RPMI7951 (cell line): Measurements from ENCODE around the genes SPAM1, HILPDA and ATP6V1F.

DNA sequence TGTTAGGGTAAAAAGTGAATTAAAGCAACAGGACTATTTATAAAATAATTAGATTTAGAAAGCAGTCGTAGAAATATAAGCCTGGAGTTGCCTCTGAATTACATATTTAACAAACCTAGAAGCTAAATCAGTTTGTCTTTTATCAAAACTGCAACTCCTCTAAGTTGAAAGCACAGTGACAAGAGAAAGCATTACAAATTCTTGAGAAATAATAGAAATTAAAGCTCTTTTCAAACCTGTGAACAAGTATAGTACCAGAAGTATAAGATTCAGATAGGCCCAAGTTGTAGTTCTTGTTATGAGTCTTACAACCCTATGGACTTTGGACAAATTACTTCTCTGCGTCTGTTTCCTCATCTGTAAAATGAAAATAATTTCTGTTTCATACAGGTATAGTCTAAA, 1.5 kb upstream of the WASL start:
- RAMPAGE, long total RNA: no peak

GRCh38 chr7:123763134-123763462, 14.3 kb upstream of the WASL start:
- RAMPAGE, long total RNA: no peak

- RAMPAGE, long total RNA: no peak
These were observed at the start of gene SPAM1 for GRCh38 chr7:123924969-123925519. TSS of gene SPAM1 (plus strand) at chr7:123925241.

GRCh38 chr7:126657607-126658206, 595.0 kb downstream of the GRM8 start:
- RAMPAGE, long total RNA: no peak

DNA sequence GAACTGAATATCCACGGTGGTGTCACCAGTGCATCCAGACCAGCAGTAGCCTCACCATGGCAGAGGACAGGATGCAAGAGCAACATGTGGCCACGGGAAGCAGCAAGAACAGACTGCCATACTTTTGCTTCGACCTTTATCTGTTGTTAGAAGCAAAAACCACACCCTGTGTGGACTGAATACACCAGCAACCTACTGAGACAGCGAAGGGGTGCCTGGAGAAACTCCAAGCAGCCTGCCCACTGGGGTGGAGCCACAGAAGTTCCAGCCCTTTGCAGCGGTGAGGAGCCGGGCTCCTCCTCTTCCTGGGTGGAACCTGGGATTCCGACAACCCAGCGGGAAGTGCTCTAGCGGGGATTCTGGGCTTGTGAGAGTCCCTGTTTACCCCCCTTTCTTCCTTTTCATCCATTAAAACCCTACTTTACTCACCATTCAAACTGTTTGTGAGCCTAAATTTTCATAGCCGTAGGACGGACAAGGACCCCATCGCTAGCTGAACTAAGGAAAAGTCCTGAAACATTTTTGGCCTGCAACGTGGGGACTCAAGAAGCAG, 584.9 kb downstream of the GRM8 start:
- RAMPAGE, long total RNA: no peak

- RAMPAGE, long total RNA: no peak
These were observed 874 bp downstream of the GRM8 start for GRCh38 chr7:127251463-127252670.

DNA sequence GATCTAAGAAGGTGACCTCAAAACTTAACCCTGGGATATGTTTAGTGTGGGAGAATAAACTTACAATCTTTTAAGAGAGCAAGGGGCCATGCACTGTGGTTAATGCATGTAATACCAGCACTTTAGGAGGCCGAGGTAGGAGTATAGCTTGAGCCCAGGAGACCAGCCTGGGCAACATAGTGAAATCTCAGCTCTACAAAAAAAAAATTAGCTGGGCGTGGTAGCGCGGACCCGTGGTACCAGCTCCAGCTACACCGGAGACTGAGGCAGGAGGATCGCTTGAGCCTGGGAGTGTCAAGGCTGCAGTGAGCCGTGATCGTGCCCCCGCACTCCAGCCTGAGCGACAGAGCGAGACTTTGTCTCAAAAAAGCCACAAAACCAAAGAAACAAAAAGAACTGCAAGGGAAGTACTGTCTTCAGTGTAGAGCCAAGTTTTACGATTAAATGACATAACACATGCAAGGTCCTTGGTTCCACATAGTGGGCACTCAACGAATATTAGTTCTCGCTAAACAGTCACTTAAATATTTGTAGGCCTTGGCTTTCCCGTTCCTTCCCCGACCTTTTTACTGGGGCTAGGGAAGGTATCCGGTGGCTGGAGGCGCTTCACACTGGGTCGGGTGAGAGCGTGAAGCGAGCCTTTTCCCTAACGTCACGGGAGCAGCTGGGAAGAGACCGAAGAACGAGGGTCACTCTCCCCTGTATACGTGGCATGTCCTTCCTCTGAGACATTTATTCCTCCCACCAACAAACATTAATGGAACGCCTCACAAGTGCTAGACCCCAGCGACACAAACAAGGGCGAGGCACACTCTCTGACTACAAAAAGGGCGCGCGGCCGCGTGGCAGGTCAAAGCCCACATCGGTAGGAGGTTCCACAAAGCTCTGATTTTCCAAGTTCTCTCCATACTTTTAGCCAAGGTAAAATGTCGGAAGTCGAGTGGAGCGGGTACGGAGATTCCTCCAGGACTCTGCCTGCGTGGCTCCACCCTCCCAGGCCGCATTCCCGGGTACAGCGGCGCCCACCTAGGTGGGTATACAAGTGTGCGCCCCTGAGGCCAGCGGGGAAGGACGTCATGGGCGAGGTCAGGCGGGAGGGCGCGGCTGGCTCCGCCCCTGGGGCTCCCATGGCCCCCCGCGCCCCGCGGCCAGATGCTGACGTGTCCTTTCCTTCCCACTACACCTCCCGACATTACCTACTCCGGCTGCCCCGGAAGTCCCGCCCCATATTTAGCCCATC, 811 bp upstream of the SND1 start:
- RAMPAGE, long total RNA: no peak

- RAMPAGE, long total RNA: no peak
These were observed 145.3 kb downstream of the LRRC4 start for GRCh38 chr7:127885900-127886394.

DNA sequence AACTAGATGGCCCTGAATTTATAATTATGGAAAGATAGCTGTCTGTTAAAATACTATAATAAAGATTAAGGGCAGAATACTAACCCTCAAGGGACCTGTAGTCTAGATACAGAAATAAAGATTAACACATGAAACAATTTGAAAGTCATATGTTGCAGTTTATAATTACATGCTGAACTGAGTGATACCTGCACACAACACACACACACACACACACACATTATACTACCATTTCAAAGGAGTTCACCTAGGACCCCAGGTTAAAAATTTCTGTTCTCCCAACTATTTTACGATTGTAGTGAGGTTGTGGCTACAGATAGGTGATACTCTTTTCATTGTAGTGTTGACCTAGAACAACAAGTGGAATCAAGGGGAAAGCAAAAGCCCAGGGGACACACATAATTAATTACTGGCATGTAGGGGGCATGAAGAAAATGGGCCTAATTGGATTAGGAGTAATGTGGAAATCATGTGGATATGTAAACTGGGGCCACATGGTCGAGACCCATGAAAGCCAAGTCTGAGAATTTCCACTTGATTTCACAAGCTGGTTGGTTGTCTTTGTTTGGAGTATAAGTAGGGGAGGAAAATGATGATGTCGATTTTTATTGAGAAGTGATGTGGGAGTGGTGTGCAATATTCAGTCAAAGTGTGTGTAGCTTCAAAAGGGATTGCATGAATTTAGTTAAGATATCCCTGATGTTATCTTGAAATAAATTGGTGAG, 132.0 kb downstream of the LRRC4 start:
- RAMPAGE, long total RNA: no peak

DNA sequence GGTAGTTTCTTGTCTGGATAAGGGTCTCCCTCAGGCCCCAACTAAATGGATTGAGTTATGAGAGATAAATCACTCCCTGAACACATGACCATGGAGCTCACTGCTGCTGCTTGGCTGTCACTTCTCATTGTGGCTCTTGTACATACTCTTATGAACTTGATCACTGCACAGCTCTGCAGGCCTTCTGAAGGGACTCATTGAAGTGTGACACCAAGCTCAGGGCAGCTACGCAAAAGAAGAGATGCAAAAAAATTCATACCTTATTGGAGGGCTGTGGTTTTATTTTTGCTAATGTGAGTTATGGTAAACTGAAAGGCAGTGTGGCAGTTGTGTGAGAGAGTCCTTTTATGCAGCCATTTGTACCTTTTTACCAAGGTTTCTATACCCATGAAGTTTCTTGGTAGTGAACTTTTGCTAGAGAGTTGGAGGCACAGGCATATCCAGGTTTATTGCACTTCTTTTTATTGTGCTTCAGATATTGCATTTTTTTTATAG, 100.8 kb downstream of the LRRC4 start:
- RAMPAGE, long total RNA: no peak

DNA sequence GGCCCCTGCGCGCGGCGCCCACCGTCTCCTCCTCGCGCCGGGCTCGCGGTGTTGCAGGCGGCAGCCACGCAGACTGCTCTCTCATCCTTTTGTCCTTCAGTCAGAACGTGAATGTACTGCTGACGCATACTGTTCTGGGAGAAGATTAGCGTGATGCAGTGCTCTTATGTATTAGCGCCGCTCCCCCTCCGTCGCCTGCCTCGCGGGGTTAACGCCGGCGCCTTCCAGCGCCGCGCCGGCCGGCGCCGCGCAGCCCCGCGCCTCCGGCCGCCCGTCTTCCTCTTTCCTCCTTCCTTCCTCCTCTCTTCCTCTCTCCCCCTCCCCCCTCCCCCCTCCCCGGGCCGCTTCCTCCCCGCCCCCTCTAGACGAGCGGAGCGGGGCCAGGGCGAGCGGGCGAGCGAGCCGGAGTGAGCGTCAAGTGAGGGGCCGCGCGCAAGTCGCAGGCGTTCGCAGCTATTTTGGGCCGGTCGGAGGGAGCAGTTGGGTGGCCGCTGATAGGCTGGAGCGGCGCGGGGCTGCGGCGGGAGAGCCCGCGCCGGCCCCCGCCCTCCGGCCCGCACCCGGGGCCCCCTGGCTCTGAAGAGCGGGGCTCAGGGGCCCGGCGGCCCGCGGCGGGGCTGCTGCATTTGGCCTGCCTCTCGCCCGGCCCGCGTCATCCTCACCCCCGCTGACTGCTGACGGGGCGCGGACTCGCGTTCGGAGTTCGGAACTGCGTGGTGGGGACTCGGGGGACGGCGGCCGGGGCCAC, 930 bp upstream of the LRRC4 start:
- RAMPAGE, long total RNA: no peak

DNA sequence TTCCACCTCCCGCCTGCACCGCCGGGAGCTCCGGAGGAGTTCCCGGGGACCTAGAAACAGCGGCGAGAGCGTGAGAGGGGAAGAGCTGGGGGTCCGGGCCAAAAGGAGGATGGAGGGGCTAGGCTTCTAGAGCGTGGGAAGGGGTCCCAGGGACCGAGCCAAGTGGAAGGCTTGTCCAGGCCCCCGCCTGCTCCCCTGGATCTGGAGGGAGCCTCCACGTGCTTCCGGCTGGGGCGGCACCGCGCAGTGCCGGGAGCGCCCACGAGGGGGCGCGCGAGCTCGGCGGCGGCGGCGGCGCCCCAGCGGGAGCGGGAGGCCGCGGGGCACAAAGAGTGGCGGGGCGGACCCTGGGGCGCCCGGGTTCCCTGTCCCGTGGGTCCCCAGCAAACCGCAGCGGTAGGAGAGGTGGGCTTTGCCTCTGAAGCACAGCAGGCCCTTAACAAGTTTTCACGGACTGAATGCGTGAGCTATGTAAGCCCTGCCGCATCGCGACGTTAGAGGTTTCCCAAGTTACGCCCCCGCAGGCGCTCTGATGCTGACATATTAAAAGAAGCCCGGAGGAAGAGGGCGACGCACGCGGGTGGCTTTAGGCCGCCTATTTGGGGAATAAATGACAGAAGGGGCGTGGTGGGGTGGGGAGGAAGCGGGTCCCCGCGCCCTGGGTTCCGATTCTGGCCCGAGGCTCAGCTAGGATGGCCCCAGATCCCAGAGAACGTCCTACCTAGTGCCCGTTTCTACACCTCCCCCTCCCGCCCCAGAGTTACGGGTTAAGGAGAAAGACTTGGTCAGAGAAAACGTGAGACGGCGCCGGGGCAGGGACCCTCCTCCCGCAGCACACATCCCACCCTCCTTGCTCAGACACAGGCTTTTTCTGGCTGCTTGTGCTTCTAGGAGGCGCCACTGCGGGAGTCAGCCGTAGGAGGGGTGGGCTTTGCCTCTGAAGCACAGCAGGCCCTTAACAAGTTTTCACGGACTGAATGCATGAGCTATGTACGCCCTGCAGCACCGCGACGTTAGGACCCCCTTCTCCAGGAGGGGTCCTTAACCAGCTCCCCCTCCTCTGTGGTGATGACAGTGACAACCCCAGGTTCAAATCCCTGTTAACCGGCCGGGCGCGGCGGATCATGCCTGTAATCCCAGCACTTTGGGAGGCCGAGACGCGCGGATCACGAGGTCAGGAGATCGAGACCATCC, 104.7 kb upstream of the LRRC4 start:
- RAMPAGE, long total RNA: no peak

- RAMPAGE, long total RNA: no peak
These were observed 15.4 kb downstream of the LEP start for GRCh38 chr7:128256403-128256975.

- RAMPAGE, long total RNA: no peak
These were observed at the start of gene HILPDA for GRCh38 chr7:128455381-128456594. TSS of gene HILPDA (plus strand) at chr7:128455878.

DNA sequence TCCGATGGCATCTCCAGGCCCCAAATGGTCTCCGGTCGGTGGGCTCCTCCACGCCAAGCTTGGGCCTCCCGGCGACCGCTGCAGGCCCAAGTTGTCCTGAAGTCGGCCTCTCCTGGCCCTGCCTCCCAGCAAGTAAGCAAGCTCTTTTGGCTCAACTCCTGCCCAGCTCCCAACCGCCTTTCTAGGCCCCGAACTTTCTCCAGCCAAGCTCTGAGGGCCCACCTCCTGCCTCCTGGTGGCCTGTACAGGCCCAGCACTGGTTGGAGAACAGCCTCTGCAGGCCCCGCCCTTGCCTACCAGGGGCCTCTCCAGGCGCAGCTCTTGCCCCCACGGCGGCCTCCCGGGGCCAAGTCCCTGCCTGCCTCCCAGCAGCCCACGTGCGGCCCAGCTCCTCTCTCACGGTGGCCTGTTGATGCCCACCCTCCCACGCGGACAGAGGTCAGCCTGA, 18.9 kb upstream of the GARIN1A start:
- RAMPAGE, long total RNA: no peak

GRCh38 chr7:128792588-128793157, 905 bp downstream of the CCDC136 start:
- RAMPAGE, long total RNA: no peak

GRCh38 chr7:128827904-128828715, 2.1 kb upstream of the FLNC start:
- RAMPAGE, long total RNA: no peak

GRCh38 chr7:128835210-128835626, 5.0 kb downstream of the FLNC start:
- RAMPAGE, long total RNA: no peak

GRCh38 chr7:128844331-128844683, 14.1 kb downstream of the FLNC start:
- RAMPAGE, long total RNA: no peak

GRCh38 chr7:128862195-128863385, at the start of gene ATP6V1F:
TSS of gene ATP6V1F (plus strand) at chr7:128862856.
- RAMPAGE, long total RNA: start-site peak on the plus strand at chr7:128862847-128862895, 248 and 193 reads in 2 replicates